Subcutaneous preadipocyte (primary cell): ENCODE data around the genes DCUN1D1 and HTR3E.

- CAGE, long polyA plus RNA = no peak
These were observed 85.4 kb downstream of the DCUN1D1 start for GRCh38 chr3:182894610-182895611.

GRCh38 chr3:182920085-182921193, 59.9 kb downstream of the DCUN1D1 start:
- CAGE, long polyA plus RNA = no peak

GRCh38 chr3:182980186-182981152, at the start of gene DCUN1D1:
TSS of gene DCUN1D1 (minus strand) at chr3:182980538.
- CAGE, long polyA plus RNA = no peak

DNA sequence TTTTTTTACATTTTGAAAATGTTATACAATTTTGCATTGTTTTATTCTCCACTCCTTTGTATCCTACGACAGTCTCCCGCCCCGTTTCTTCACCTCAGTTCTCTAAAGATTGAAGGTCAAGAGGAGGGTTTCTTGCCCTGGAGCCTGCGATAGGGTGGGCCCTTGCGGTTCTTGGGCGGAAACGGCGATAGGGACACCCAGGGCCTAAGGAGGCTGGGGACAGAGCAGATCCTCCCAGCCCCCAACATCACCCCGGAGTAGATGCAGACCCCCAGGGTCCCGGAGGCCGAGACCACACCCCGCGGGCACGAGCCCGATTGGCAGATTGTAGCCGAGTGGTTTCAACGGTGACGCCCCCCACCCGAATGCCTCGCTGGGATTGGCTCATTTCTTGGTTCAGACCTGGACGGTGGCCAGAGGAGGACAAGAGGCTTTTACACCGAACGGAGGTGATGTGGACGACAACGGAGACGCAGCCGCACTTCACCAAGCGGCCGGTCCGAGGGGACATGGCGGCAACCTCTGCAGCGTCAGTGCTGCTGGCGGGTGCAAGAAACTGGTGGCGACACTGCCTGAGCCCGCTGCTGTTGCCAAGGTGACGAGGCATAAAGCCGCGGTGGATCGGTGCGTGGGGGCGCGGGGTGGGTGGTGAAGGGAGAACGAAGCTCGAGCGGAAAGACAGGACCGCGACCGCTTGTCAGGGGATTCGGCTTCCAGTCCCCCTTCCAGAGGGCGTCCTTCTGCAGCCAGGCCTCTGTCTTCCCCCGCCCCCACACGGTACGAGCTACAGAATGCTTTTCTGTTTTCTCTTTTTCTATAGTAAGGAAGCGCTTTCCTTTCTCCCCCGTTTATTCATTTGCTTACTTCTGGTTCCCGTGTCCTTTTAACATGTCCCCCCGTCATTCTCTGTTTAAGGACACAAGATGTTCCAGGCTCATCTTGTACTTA, 19.0 kb upstream of the MCF2L2 start:
- CAGE, long polyA plus RNA = no peak

DNA sequence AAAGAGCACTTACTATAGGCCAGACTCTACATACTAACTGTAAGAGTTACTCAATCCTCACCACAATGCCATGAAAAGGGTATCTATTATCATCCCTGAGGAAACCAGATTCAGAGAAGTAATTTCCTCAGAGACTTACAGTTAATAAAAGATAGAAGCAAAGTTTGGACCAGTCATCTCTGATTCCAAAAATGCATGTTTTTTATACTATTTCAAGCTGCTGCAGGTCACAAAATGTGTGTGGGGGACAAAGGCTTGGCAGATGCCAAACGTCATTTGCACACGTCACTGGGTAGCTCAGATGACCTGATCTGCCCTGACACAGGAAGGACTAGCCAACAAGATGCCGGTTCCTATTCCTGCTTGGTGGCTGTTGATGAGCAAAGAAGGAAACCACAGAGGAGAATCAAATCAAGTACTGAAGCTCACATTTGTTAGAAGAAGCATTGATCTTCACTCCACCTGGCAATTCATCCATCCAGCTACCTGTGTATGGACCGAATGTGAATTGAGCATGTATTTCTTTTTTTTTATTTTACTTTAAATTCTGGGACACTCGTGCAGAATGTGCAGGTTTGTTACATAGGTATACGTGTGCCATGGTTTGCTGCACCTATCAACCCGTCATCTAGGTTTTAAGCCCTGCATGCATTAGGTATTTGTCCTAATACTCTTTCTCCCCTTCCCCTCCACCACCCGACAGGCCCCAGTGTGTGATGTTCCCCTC, 42.2 kb downstream of the KLHL6 start:
- CAGE, long polyA plus RNA = no peak

GRCh38 chr3:183580200-183580763, 24.8 kb upstream of the KLHL6 start:
- CAGE, long polyA plus RNA = no peak

GRCh38 chr3:183650804-183651400, 15.5 kb downstream of the KLHL24 start:
- CAGE, long polyA plus RNA = no peak

DNA sequence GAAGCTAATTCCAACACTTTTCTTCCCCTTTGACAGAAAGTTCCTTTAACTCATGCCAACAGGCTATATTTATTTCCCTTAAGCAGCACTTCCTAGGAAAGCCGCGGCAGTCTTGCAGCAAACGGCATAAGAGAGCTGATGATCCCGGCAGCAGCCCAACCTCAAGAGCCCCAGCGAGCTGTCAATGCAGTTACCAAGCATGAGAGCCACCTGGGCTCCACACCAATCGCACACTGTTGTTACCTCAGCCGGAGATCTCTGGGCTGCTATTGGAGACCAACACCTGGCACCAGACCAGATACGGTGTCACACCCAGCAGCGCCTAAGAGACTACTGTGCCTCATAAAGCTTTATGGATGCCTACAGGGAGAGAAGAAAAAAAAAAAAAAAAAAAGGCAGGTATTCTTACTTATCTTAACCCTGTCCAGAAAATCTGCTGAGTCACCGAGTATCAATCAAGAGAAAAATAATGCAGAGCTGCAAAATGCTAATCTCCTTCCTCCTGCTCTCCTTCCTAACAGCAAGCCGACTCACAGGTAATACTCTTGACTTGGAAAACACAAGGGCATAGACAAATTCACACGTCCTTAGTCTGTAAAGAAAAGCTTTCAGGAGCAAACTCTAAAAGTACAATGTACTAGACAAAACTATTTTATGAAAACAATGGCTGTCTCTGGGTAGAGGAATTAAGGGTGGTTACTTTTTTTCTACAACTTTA, 11.6 kb downstream of the ABCC5 start:
- CAGE, long polyA plus RNA = no peak

DNA sequence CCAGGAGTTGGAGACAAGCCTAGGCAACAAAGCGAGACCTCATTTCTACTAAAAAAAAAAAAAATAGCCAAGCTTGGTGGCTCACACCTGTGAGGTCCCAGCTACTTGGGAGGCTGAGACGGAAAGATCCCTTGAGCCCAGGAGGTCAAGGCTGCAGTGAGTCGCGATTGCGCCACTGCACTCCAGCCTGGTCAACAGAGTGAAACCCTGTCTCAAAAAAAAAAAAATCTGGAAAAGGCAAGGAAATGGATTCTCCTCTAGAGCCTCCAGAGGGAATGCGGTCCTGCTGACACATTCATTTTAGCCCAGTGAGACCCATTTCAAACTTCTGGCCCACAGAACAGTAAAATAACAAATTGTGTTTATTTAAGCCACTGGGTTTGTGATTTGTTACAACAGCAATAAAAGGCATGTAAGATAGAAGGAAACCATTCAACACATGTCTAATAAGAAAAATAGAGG, at the start of gene HTR3E:
Gene HTR3E, plus strand, starts transcription at position 344 of the 462 bp plus-strand sequence.
- CAGE, long polyA plus RNA = no peak

GRCh38 chr3:184230666-184231309, 1.4 kb downstream of the VWA5B2 start:
- CAGE, long polyA plus RNA = no peak

- CAGE, long polyA plus RNA = no peak
These were observed 329 bp upstream of the PSMD2 start for GRCh38 chr3:184298672-184299152.

GRCh38 chr3:184317165-184317571, 2.8 kb downstream of the EIF4G1 start:
- CAGE, long polyA plus RNA = no peak

- CAGE, long polyA plus RNA = no peak
These were observed 9.7 kb downstream of the CLCN2 start for GRCh38 chr3:184351221-184352585.

DNA sequence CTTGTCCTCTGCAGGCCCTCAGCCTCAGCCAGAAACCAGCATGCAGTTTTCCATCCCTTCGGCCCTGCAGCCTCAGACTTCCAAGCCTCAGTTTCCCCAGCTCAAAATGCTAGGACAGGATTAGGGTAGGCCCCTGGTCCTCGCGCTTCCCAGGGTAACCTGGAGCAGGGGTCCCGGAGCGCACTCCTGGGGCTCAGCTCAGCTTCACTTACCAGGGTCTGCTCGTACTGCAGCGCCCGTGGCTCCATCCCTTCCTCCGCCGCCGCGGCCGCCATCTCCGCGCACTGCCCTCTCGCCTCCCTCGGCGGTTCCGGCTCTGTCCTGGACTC, 236 bp downstream of the CLCN2 start:
- CAGE, long polyA plus RNA = no peak

GRCh38 chr3:184362762-184363585, 1.5 kb downstream of the POLR2H start:
- CAGE, long polyA plus RNA = no peak

- CAGE, long polyA plus RNA = no peak
These were observed 69.4 kb upstream of the EPHB3 start for GRCh38 chr3:184492213-184492535.

- CAGE, long polyA plus RNA = no peak
These were observed 42.1 kb upstream of the EPHB3 start for GRCh38 chr3:184519548-184519747.

- CAGE, long polyA plus RNA = no peak
These were observed 2.5 kb upstream of the EPHB3 start for GRCh38 chr3:184558767-184559739.

GRCh38 chr3:184567623-184568442, 6.2 kb downstream of the EPHB3 start:
- CAGE, long polyA plus RNA = no peak

DNA sequence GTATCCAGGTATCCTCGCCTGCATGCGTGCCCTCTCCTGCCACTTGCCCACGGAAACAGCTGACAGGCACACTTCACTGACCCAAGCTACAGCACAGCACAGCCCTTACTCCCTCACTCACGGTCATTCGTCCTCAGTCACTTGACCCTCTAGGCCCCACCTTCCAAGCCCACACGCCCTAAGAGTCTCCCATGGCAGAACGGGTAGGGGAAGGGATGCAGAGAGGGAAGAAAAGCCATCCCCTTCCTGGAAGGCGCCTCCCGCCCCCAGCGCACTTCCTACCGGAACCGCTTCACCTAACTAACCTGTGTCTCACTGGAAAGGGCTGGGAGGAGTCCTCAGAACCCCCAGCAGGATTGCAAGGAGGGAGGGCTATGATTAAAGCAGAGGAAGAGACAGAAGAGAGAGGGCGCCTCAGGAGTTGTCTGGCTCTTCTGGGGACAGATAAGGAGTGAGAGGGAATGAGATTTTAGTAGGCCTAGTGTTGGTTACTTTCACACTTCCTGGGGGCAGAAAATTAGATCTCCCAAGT, 22.9 kb downstream of the EPHB3 start:
- CAGE, long polyA plus RNA = no peak